NCI-H460 (cell line): ENCODE measurements around a stretch of chr19.

GRCh38 chr19:46411807-46412568, 1.4 kb downstream of the CCDC8 start:
RAMPAGE:
- cytosol, long total RNA: no peak
- long total RNA: no peak
- nucleus, long total RNA: no peak

DNA sequence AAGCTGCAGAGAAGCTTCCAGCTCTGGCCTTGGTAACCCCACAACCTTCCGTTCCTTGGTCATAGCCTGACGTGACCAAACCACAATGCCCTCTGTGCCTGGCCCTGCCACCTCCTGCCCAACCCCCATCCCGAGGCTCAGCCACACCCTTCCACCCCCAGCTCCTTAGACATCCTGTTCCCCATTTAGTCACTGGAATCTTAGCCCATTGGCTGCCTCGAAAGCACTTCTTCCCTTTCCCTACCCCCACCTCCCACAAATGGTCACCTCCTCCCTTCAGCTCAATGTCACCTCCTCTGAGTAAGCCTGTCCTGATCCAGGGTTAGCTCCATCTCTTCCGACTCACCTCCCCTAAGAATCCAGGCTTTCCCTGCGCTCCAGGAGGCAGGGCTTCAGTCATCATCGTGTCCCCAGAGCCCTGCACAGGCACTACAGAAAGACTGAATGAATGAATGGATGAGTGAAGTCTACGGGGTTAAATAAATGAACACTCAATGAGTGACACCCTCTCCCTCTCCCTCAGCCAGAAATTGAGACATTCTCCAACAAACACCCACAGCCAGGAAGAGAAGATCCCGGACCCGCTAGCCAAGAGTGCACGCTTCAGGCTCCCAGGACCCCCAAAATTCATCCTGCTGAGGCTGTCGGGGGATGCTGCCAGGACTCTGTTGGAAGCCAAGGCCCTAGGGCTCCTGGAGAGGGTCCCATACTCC, 34.5 kb upstream of the PNMA8B start:
RAMPAGE:
- cytosol, long total RNA: no peak
- long total RNA: no peak
- nucleus, long total RNA: no peak

GRCh38 chr19:46612002-46612592, 11.0 kb downstream of the CALM3 start:
RAMPAGE:
- cytosol, long total RNA: no peak
- long total RNA: no peak
- nucleus, long total RNA: no peak

RAMPAGE:
- cytosol, long total RNA: no peak
- long total RNA: no peak
- nucleus, long total RNA: no peak
Observed at GRCh38 chr19:46614195-46614448, 10.8 kb downstream of the PTGIR start.

DNA sequence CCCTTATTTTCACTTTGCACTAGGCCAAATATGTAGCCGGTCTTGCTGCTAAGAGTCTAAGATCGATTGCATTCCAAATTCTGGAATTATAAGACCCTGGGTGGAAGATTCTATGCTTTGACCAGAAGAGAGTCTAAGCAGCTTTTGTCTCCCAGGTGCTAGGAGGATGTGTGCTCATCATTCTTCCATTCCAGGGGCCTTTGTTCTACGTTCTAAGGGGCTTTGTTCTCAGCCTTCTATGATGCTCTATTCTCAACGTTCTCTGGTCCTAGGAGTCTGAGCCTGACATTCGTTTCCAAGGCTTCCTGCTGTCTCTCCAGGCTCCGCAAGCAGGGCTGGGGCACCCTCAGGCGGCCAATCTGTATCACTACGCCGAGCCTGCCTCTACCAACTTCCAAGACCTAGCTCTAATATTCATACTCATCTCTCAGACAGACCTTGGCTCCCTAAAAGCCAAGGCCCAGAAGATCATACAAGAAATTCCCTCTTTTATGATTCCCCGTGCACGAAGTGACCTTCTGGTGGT, 929 bp upstream of the DACT3 start:
RAMPAGE:
- cytosol, long total RNA: no peak
- long total RNA: no peak
- nucleus, long total RNA: no peak

GRCh38 chr19:46672864-46673822, 12.2 kb upstream of the DACT3 start:
RAMPAGE:
- cytosol, long total RNA: no peak
- long total RNA: no peak
- nucleus, long total RNA: no peak

DNA sequence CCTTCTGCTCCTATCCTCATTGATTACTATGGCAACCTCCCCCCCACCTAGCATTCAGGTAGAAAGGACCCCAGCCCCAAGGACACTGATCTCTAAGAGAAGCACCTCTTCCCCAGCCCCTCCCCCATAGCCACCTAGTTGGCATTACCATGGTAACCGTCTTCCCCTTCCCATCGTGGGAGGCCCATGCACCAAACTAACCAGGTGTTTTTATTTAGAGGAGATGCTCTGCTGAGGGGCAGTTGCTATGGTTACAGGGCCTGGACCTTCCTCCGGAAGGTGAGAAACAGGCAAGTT, 714 bp upstream of the STRN4 start:
RAMPAGE:
- cytosol, long total RNA: no peak
- long total RNA: no peak
- nucleus, long total RNA: no peak

RAMPAGE:
- cytosol, long total RNA: no peak
- long total RNA: no peak
- nucleus, long total RNA: no peak
Observed at GRCh38 chr19:46772467-46772810, 16.0 kb downstream of the SLC1A5 start.

RAMPAGE:
- cytosol, long total RNA: no peak
- long total RNA: no peak
- nucleus, long total RNA: no peak
Observed at GRCh38 chr19:46784205-46785298, 3.8 kb downstream of the SLC1A5 start.

DNA sequence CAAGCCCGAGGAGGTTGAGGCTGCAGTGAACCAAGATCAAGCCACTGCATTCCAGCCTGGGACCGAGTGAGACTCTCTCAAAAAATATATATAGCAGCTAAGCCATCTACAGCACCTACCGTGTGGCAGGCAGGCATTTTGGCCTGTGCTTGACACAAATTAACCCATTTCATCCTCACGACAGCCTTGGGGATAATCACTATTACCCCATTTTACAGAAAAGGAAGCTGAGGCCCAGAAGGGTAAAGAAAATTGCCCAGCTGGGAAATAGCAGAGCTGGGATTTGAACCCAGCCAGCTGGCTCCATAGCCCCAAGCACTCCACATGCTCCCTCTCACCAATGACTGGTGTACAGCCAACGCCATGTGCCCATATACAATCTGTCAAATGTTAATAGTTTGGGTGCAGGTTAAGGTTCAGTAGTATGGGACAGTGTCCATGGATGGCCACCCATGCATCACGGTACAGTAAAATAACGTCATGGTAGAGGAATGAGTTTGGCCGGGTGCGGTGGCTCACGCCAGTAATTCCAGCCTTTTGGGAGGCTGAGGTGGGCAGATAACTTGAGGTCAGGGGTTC, 3.0 kb downstream of the SLC1A5 start:
RAMPAGE:
- cytosol, long total RNA: no peak
- long total RNA: no peak
- nucleus, long total RNA: no peak

GRCh38 chr19:46921815-46922487, 61.2 kb downstream of the ARHGAP35 start:
RAMPAGE:
- cytosol, long total RNA: no peak
- long total RNA: no peak
- nucleus, long total RNA: no peak

RAMPAGE:
- cytosol, long total RNA: no peak
- long total RNA: no peak
- nucleus, long total RNA: no peak
Observed at GRCh38 chr19:46935147-46935623, 74.4 kb downstream of the ARHGAP35 start.

GRCh38 chr19:47109293-47110240, 4.0 kb downstream of the ZC3H4 start:
RAMPAGE:
- cytosol, long total RNA: no peak
- long total RNA: no peak
- nucleus, long total RNA: no peak

GRCh38 chr19:47110241-47110415, 3.4 kb downstream of the ZC3H4 start:
RAMPAGE:
- cytosol, long total RNA: no peak
- long total RNA: no peak
- nucleus, long total RNA: no peak

RAMPAGE:
- cytosol, long total RNA: no peak
- long total RNA: no peak
- nucleus, long total RNA: no peak
Observed at GRCh38 chr19:47110416-47110882, 3.1 kb downstream of the ZC3H4 start.

DNA sequence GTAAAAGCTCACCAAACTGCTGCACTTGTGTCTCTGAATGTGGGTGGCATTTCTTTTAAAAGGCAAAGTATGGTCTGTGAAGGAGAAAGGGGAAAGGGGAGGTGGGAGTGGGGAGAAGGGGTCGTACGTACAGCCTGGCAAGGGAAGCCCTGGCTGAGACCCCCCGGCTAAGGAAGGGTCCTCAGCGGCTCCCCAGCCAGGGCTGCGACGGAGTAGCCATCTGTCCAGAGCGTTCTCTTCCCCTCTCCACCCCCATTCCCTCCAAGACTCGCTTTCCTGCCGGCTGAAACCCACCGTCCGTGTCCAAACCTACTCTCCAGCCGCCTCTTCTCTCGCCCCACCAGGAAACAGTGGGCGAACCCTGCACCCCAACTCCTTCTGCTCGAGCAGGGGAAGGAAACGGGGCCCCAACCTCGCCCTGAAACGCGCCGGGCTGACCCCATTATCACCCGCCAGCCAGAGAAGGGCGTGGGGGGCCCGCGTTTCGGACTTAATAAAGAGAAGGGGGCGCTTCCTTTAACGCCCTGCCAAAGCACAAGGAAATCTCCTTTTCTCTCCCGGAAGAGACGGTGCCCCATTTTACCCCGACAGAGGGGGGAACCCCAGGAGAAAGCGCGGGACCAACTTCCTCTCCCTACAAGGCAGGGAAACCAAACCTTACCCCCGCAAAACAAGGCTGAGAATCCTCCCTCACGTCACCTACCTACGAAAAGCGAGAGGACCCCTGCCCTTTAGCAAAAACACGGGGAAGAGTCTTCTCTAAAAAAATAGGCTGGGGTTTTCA, 2.5 kb downstream of the ZC3H4 start:
RAMPAGE:
- cytosol, long total RNA: no peak
- long total RNA: no peak
- nucleus, long total RNA: no peak

DNA sequence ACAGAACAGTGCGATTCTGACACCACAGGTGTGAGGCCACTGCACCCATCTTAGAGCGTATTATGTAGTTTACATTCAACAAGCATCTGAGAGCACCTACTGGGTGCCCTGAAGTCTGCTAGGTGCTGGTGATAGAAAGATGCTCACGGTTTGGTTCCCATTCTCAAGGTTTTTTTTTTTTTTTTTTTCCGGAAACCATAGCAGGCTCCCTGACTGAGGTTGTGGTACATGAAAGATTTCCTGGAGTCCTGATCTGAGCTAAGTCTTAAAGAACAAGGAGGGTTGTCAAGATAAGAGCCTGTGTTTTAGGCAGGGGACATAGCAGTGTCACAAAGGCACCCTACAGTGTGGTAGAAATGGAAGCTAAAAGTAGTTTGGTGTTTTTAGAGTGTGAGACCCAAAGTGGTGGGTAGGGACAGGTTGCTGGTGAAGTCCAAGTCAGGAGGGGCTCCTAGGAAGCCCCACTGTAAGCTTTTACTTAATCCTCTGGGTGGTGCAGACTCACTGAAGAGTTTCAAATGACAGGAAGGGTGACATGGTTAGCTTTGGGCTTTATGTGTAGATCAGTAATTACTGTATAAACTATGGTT, 15.2 kb downstream of the SAE1 start:
RAMPAGE:
- cytosol, long total RNA: no peak
- long total RNA: no peak
- nucleus, long total RNA: no peak

GRCh38 chr19:47242996-47243626, 12.1 kb upstream of the BBC3 start:
RAMPAGE:
- cytosol, long total RNA: no peak
- long total RNA: no peak
- nucleus, long total RNA: no peak

DNA sequence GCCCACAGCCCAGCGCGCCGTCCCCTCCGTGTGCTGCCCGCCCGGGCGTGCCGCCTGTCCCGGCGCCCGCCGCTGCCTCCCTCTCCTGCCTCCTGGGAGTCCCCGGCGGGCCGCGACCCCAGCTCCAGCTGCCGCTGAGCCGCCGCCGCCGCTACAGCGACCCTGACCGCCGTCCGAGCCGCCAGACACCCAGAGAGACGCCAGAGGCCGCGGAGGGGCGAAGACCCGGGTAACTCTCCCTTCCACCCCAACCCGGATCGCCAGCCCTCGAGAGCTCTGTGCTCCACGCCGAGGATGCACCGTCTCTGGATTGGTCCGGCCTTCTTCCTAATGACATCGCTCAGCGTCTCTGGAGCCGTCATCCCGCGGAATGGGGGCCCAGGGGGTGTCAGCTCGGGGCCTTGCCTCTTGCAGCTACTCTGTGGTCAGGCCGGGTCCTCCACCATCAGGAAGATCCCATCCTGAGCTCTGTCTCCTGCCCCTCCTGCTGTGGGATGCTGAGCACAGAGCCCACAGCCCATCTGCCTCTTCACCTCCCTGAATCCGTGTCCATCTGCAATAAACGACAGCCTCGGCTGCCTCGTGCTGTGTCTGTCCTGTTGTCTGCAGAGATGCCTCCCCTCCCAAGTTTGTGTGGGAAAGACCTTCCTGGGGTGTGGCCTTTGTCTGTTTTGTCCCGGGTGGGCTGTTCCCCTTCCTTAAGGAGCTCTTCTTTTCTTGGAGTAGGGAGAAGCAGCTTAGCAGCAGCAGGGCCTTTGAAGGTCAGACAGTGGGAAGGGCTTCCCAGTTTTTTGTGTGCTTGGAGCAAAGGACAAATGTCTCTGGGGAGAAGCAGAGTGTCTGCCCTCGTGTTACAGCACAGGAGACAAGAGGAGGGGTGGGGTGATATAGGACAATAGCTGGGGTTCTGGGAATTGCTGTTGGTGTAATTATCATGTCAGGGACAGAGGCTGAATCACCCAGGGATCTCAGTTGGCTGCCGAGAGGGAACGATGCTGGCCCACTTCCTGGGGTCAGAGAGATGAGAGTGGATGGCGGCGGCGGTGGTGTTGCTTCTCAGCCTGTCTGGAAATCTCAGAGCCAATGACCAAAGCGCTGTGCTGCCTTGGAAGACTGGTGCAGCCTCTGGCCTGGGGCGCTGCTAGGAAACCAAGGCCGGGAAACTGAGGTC, 816 bp downstream of the INAFM1 start:
RAMPAGE:
- cytosol, long total RNA: no peak
- long total RNA: no peak
- nucleus, long total RNA: no peak

RAMPAGE:
- cytosol, long total RNA: no peak
- long total RNA: no peak
- nucleus, long total RNA: no peak
Observed at GRCh38 chr19:47363625-47364670, 14.8 kb downstream of the DHX34 start.